Fibroblast of the aortic adventitia (primary cell): ENCODE measurements around the gene CORO2B.

- CAGE, long polyA plus RNA = no peak
Measured at GRCh38 chr15:68352275-68352954, 74.9 kb downstream of the FEM1B start.

GRCh38 chr15:68365930-68366749 is 65.8 kb downstream of the ITGA11 start:
- CAGE, long polyA plus RNA = no peak

DNA sequence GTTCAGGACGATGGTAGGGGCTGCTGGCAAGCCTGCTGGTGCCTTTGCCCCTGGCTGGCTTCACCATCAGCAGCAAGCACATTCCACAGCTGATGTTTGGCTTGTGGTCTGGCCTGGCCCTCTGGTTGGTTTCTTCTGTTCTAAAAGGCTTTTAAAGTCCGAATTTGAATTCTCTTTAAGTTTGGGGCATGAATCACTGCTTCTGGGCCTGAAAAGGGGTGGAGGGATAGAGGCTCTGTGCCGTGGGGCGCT is 10.2 kb downstream of the ITGA11 start:
- CAGE, long polyA plus RNA = no peak

- CAGE, long polyA plus RNA = no peak
Measured at GRCh38 chr15:68578797-68579912, at the start of gene CORO2B. Gene CORO2B, plus strand, starts transcription at chr15:68578993.

DNA sequence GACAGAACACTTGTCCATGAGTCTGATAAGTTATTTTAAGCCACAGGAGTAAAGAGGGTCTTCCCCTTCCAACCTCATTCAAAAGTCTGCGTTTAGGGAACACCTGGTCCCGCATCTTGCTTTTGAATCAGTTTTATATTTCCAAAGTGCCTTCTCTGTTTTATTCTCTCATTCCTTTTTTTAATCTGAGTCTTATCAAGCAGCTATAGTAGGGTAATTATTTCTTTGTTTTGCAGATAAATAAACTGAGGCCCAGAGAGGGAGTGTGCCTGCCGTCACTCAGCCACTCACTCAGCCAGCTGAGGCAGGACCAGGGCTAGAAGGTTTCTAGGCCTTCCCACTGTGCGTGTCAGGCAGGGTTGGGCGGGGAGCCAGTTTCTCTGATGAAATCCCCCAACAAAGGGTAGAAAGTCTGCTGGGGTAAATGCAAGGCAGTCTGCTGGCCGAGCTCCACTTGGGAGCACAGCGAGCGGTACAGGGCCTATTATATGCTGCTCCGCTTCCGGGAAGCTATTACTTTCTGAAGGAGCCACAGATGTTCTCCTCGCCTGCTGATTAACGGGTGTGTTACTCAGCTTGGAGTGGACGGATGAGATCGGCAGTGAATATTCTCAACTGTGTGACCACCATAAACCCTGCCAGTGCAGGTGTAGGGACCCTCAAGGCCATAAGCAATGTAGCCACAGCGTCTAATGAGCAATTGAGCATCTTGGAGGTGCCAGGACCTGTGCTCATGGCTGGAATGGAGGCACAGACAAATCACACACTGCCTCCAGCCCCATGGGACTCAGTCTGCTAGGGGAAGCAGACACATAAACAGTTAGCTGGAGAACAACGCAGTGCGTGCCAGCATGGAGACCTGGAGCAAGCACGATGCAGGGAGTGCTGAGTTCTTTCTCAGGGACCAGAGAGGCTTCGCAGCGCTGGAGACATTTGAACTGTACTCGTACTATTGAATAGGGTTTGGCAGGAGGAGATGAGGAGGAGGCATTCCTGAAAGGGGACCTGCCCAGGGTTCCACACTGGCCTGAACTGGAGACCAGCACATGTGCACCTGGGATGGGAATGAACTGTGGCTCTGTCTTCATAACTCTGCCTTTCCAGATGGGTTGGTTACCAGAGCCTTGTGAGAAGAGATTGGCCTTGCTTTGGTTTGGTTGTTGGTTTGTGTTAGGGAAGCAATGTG is 42.1 kb downstream of the CORO2B start:
- CAGE, long polyA plus RNA = no peak

DNA sequence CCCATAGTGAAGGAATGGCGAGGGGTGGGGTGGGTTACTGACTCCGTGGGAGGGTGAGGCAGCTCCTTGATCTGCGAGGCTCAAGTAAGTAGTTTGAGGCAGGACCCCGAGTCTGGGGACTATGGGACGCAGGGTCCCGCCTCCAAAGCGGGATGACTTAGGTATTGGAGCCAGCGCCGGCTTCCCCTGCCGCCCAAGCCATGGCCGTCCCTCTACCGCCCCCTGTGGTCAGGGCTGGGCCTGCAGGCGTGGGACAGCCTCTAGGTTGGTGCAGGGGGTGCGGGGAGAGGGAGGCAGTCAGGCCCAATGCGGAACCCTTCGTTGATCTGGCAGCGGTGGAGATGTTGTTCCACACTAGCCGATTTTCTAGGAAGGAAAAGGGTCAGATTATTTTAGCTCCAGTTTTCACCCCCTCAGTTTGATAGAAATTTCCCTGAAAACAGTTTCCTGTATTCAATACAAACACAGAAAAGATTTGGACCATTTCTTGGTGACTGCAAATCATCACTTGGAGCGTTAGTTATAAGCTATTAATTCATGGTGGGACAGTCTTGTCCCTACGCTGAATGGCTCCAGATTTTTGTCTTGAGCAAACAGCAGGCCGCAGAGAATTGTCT is 72.4 kb downstream of the CORO2B start:
- CAGE, long polyA plus RNA = no peak

DNA sequence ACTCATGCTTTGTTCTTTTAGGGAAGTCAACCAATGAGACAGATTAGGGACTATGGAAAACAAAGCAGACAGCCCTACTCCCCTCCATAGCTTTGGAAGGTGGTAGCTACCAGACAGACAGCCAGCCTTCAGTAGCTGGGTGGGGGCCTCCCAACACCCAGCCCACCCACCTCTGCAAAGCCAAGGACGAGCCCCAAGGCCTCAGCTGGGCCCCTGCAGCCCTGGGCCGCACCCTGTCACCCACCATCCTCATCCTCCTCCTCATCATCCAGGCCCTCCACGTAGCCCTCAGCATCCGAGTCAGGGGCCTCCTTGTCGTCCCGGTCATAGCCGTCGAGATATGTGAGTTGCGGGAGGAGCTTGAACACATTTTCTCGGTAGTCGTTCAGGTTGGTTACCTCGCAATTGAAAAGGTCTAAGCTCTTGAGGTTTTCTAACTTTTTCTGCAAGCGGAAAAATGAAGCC is 36.5 kb downstream of the ANP32A start:
- CAGE, long polyA plus RNA = no peak

GRCh38 chr15:68793197-68793802 is 27.4 kb downstream of the ANP32A start:
- CAGE, long polyA plus RNA = no peak

- CAGE, long polyA plus RNA = no peak
Measured at GRCh38 chr15:68816569-68817825, 3.7 kb downstream of the ANP32A start.

DNA sequence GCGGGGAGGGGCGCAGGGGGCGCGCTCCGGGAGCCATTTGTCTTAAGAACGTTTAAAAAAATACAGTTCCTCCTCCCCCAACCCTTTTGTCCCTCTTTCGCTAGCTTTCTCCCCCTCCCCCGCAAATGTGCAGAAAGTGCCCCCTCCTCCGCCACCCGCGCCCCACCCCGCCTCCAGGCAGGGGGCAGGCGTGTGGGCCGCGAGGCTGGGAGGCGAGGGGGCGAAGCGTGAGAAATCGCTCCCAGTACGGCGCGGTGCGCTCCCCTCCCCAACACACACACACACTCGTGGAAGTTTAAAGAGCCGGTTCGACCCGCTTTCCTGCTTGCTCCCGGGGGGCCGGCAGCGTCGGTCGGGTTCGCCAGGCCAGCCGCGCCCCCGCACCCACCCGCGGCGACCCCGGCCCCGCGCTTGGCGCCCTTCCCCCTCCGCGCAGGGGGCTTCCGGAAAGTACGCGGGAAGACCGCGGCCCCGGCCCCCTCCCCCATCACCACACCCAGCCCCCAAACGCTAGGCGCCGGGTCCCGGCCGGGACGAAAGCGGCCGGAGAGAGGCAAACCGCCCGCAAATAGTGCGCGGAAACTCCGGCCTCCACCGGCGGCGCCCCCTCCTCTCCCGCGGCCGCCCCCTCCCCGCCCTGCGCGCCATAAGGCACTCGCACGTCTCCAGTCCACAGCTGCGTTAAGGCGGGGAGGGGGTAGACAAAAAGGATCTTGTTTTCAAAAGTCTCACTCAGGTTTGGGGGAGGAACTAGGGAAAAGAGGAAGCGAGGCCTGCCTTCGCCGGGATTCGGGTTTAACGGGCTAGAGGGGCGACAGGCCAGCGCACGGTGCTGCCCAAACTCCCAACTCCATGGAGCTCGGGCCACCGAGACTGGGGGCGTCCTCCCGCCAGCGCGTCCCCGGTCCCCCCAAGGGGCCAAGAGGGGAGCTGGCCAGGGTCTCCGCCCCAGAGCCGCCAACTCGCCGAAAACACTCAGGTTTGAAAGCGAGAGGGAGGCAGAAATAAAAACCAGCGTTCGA is 2.0 kb downstream of the ANP32A start:
- CAGE, long polyA plus RNA = no peak

DNA sequence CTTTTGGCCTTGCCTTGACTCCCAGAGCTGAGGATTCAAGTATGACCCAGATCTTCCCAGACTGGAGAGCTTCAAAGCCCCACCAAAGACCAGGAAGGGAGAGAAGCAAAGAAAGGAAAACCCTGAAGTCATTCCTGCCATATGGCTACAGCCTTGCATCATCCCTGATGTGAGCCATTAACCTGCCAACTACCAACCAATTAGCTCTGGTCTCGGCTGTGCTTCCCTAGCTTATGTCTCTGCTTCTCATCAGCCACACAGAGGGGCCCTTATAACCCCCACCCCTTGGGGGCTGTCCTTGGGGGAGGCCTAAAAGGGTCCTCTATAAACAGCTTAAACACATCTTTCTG is 52.7 kb downstream of the NOX5 start:
- CAGE, long polyA plus RNA = no peak

DNA sequence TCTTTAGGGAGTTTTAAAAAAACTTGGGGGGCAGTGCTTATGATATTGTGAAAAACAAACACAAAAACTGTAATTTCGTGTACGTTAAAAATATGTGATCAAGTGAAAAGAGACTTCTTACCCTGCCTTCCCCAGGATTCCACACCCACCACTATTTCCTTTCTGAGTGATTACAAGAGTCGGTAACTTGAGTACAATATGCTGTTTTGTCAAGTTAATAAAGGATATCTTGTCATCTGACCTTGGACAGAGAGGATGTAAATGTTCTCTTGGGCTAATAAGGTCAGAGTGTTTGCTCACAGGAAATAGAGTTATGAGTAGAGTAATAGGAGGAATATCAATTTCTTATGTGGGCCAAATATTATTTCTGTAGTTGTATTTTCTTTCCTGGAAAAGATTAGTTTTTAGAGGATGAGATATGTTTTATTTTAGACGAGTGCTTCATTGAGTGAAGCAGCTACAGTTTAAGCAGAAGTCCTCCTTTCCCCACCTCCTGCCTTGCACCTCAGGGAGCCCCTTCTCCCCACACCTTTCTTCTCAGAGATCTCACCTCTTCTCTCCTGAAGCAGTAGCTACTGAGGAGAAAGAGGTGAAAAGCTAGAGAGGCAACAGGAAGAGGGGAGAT is 68.2 kb downstream of the NOX5 start:
- CAGE, long polyA plus RNA = no peak

GRCh38 chr15:69126032-69126468 is 34.4 kb upstream of the GLCE start:
- CAGE, long polyA plus RNA = no peak

DNA sequence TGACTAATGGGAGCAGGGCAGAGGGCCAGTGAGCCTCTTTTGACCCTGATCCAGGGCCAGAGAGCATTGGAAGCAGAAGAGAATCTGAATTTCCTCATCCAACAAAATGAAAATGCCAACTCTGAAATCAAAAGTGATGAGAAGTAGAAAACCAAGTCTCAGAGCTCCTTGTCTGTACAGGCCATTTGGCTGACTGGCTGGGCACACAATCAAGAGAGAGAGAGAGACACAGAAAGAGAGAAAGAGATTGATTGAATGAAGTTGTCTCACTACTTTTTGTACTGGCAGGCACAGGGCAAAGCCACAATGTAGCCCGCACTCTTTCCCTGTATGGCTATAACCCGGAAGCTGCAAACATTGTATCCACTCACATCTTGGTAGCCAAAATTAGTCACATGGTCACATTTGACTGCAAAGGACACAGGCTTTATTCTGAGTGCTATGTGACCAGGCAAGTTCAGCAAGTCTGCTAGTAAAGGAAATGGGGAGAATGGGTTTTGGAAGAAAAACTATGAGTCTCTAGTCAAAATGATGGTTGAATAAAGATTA is 31.5 kb upstream of the GLCE start:
- CAGE, long polyA plus RNA = no peak

DNA sequence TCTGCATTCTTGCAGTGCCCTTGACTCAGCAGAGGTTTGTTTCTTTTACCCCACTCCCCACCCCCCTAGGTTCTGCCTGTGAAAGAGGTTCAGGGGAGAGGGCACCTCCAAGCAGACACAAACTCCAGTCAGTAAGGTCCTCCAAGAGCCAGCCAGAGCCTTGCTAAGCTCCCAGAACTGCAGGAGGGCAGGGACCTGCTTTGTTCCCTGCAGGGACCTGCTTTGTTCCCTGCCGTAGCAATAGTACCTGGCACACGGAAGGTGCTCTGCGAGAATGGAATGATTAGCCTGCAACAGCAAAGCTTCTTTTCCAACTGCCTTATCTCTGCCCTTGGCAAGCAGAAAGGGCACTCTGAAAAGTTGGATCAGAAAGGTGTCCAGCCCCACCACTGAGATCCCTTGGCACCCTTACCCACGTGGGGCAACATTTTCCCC is 1.4 kb downstream of the PAQR5 start:
- CAGE, long polyA plus RNA = no peak

- CAGE, long polyA plus RNA = no peak
Measured at GRCh38 chr15:69305308-69306213, 6.8 kb downstream of the PAQR5 start.

- CAGE, long polyA plus RNA = no peak
Measured at GRCh38 chr15:69451773-69452253, 805 bp upstream of the RPLP1 start.

DNA sequence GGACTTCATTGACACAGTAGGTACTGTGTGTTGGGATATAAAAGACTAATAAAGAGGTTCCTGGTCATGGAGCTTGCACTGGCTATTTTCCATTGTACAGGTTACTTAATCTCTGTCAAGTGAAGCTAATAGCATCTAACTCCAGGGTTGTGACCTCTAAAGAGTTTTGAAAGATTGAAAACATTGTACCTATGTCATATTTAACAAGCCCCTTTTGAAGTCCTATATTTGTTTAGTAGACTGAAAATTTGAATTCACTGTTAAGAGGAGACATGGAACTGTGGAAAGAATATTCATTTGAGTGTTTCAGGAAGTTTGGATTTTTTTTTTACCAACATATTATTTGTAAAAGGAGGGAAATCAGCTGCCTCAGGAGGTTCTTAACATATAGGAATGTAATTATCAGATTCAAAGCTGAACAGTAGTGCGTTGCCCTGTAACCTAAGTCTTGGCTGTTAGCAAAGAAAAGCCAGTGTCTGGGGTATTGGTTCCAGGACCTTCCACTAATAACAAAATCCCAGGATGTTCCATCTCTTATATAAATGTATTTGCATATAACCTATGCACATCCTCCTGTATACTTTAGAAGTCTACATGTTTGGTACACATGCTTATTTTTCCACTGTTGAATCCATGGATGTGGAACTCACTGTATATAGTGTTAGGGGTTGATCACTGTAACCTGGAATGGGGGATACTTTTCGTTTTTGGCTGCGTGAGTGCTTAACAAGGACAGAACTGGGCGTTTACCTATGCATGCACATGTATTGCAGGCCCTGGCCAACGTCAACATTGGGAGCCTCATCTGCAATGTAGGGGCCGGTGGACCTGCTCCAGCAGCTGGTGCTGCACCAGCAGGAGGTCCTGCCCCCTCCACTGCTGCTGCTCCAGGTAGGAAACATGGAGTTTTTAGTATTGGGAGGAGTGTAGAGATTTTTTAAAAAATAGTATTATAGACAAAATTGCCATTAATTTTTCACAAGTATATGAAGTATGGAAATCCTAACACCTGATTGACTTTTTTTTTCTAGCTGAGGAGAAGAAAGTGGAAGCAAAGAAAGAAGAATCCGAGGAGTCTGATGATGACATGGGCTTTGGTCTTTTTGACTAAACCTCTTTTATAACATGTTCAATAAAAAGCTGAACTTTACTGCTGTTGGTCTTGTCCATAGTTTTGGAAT is 2.2 kb downstream of the RPLP1 start:
- CAGE, long polyA plus RNA = no peak

DNA sequence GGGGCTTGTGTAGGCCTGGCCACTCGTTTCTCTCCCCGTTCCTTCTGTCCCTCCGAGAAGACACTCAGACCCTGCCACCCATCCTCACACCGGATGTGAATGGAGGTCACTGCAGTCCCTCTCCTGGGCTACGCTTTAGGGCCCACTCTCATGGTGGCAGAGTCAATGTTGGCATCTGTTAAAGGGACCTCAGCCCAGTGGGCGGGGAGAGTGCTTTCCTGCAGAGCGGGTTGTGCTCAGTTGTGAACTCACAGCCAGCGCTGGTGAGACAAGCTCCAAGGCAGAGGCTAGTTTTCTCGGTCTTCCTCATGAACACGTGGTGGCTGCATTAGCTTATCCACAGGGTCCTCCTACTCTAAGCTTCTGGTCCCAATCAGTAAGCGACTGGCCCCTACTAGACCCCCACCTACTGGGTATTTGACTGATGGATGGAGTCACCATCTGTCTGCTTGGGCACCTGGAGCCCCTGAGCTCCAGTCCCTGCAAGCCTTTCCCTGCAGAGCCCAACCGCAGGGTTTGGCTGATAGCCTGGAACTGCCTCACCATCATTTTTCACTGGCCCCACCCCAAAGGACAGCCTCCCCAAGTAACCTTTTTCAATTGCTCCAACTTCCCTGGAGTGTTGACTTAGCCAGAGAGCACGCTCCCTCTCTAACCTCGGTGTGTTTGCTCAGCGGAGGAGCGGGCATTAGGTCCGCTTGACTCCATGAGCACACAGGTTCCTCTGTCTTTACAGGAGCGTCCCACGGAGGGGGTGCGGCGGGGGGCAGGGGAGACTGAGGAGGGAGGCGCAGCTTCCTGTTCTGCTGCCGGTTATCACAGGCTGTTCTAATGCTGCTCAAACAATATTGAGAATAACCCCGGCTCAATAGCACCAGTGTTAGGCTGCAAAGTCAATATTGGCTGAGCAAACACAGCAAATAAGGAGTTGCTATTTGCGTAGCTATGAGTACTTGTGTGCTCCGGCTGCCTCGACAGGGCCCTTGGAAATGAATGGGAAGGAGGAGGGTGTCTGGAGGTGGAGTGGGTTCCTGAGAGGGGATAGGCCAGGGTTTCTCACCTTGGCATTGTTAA is 141.6 kb downstream of the RPLP1 start:
- CAGE, long polyA plus RNA = no peak

DNA sequence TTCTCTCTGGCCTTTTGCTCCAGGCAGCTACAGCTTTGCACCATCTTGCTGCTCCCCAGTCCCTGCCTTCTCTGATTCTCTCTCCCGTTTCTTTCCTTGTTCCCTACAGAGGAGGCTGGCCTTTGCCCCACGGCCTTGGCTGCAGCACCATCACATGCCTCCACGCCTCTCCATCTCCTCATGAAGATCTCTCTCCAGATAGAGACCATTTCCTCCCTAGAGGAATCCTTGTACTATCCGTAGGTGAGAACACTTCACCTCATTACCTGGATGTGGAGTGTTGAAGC is 176.0 kb downstream of the RPLP1 start:
- CAGE, long polyA plus RNA = no peak